ENCODE data around the genes PAGE4, CLCN5, NUDT10, XAGE2 and XAGE3.

- RRBS = no CpG with 5 or more reads among the region's 17 CpGs
These were observed 15.7 kb upstream of the GPKOW start for GRCh38 chrX:49138746-49140129.

DNA sequence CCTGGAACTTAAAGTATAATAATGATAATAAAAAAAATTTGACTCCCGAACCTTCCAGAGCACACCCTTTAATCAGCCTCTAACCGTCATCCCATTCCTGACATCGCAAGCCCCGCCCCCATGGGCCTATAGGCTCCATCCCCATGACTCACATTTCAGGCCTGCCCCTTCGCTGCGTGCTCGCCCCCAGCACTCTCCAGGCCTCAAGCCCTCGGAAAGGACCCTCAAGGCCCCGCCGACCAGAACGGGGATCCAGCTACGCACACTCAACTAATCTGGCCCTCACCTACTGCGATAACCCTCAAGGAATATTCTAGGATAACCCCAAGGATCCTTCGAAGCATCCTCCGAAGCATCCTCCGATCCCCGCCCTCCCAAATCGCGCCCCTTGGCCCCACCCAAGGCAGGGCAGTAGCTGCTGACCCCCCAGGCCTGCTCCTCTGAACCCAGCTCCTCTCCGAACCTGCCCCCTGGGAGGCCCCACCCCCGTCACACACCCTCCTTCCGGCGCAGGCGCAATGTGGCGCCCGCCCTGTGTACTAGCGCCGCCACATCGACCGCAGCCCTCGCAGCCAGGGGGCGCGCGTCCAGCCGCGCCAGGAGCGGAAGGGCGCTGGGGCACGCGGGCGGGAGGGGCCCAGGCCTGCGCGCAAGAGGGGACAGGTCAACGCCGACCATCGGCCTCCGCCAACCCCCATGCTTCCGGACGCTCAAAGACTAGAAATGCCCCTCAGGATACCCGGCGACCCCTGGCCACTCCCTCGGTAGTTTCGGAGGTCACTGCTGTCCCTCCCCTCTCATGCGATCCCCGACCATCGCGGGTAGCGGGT, 6.5 kb upstream of the MAGIX start:
- RRBS = 22% methylated on average over 16 of the region's 58 CpGs

- RRBS = no CpG with 5 or more reads among the region's 14 CpGs
These were observed 3.1 kb downstream of the PLP2 start for GRCh38 chrX:49174523-49175534.

GRCh38 chrX:49248170-49248605, 12.9 kb downstream of the CCDC22 start:
- RRBS = no CpG with 5 or more reads among the region's 17 CpGs

DNA sequence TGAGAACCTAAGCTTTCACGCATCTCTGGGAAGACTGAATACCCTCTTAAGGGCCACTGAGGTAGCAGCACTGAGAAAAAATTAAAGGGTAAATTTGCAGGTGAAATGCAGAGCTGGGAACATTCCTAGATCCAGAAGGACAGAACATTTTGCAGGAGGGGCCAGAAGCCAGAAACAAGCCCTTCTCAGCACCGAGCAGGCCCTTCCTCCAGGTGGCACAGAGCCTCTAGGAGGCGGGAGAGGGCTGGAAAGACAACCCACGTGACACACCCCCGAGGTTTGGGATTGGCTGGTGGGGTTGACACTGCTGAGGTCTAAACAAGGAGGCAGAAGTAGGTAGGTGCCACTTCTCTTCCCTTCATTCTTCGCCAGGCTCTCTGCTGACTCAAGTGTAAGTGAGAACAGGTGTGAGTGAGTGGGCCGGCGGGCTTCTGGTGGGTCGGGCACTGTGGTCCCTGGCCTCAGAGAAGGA, at the start of gene PAGE4:
Gene PAGE4 (plus strand): TSS at position 343 of the 472 bp plus-strand sequence.
- RRBS = no CpG with 5 or more reads among the region's 9 CpGs

- RRBS = 38% methylated on average over 30 of the region's 53 CpGs
These were observed at the start of gene CLCN5 for GRCh38 chrX:49922228-49922851. Gene CLCN5 (plus strand): TSS chrX:49922596.

DNA sequence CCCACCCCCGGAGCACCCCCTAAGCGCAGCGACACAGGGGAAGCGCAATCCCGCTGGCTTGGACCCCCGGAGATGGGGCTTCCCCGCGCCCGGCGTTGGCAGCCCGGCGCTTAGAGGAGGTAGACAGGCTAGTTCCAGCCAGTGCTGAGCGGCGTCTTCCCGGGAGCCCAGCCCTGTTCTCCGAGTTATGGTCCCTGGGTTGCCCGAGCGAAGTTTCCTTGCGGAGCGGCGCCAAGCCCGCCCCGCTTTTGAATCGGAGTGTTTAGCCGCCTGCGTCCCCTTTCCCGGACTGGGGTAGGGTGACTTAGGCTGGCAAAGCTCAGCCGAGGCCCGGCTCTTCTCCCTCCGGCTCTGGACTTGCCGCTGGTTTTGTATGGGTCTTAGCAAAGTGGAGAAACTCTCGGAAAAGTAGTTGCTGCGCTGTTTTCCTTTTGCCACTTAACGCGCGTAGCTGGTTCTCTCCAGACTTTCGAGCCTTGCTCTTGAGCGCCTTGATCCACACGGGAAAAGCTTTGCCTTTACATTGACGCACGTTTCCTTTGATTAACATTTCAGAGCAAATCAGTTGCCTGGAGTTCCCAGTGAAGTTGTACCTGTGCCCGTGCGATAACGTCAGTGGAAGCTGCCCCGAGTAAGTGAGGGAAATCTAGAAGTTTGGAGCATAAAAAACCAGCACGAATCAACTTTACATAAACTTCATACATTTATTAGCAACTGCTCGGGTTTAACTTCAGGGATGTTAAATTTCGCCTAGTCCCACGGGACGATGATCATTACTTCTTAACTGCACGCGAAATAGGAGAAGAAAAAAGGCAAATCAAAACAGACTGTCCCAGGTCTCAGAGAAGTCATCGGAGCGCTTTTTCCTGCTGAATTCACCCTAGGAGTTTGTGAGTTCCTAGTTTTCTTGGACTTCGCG, 715 bp downstream of the CLCN5 start:
- RRBS = 26% methylated on average over 18 of the region's 56 CpGs

GRCh38 chrX:50117577-50117990, 83.2 kb downstream of the AKAP4 start:
- RRBS = no CpG with 5 or more reads among the region's 2 CpGs

DNA sequence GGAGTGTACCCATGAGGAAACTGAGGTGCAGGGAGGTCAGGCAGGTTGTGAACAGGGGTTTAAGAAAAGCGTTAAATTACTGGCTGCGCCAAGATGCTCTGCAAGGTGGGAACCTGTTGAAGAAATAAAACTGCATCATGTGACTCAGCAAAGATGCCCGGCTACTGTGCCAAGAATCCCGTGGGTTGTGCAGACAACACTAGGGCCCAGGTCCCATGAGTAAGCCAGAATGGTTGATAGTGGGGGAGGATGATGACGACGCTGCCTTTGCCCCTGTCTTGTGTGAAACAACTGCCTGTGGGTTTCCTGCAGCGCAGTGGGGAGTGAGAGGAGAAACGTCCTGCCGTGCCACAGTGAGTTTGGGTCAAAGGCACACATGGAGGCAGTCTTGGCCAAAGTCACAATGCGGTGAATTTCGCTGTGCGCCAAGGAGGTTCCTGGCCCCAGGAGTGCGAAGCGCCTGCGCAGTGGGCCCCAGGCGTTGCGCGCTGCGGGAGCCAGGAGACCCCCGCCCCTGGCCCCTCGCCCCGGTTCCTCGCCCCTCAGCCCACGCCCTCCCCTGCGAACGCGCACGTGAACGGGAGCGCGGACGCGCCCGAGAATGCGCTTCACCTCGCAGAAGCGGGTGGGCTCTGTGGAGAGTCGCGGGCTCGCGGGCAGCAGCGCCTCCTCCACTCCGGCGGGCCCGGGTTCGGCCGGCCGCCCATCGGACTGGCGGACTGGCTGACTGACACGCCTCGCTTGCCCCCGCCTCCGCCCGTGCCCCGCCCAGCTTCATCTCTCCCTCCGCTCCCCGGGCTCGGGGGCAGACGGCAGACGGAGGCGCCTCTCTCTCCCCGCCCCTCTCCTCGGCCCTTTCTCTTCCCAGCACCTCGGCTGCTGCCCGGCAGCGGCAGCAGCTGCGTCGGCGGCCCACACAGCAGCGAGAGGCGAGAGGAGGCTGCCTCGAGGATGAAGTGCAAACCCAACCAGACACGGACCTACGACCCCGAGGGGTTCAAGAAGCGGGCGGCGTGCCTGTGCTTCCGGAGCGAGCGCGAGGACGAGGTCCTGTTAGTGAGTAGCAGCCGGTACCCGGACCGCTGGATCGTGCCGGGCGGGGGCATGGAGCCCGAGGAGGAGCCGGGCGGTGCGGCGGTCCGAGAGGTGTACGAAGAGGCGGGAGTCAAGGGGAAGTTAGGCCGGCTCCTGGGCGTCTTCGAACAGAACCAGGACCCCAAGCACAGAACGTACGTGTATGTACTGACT, at the start of gene NUDT10:
Gene NUDT10 (plus strand): TSS at position 808 of the 1,248 bp plus-strand sequence.
- RRBS = 9% methylated on average over 5 of the region's 103 CpGs

DNA sequence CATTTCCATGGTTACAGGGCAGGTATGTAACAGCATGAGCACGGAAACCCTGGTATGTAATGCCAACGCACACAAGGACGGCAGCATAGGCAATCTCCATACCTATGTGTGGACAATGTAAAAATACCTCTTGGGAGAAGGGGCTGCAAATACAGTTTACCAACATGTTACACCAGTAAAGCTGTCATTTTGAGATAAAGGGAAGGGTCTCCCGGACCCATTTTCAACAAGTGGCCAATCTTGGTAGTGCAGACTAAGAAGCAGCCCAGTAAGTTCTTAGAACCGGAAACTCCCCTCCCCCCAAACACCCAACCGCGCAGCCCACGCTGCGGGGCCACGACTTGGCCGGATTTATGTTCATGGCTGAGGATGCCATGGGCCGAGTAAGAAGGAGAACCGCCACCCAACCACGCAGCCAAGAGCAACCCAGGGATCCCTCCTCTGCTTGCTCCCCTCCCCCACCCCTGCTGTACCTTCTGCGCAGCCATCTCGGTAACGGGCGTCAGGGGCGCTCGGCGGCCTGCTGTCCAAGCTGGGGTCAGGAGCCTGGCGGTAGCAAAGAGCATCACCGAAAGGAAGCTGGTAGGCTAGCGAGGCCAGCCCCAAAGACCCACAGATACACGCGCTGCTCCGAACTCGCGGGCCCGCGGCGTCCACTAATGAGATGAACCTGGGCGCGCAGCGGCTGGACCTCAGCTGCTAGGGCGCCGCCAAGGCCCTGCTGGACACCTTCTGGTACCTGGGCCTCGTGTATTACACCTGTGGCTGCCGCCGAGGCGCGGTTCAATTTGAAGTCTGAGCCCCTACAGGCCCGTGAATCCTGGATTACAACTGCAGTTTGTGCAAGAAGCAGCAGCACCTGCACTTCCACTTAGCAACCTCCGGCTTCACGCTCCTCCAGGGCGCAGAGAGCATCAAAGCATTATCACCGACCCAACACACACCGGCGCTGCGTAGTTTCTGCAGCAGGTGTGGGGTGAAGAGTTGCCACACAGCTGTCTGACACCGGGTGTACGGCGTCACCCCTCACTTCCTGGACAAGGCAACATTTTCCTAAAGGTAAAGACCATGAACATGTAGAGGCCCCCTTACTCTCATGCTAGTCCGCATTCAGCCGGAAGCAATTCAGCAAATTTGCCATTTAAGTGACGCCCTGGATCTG, 10.7 kb upstream of the EZHIP start:
- RRBS = 34% methylated on average over 18 of the region's 56 CpGs

DNA sequence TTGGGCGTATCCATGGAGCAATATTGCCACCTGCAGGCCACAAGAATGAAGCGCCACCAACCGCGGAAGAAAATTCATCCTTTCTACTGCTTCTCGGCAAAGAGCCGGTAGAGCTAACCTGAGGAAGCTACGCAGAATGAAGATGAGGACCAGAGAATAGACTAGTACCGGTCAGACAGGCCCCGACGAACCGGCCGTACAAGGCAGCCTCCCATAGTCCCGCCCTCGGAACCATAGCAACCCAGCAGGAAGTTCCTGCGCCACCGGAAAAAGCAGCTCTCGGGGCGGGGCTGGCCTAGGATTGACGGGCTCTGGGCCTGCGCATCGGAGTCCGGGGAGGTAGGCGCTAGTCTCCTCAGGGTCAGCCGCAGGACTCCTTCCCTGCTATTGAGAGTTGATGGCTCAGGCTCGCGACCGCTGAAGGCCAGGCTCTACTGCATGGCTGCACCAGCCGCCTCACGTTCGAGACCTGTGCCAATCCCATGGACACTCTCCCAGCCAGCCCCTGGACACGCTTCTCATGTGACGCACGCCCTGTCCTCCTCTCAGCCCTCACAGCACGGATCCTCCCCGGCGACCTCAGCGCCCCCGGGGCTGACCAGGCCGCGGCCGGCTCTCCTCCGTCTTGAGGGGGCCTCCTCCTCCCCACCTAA, 77.1 kb downstream of the MAGED4 start:
- RRBS = 5% methylated on average over 9 of the region's 42 CpGs

DNA sequence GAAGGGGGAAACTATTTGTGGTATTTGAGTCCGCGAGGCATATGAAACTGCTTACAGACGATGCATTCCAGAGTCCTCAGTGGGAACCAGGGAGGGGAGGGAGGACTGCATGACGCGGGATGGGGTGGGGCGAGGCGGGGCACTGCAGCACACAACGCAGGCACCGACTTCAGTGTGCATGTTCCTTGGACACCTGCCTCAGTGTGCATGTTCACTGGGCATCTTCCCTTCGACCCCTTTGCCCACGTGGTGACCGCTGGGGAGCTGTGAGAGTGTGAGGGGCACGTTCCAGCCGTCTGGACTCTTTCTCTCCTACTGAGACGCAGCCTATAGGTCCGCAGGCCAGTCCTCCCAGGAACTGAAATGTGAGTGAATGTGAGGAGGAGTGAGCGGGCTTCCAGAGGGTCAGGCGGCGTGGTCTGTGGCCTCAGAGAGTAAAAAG, at the start of gene XAGE2:
Gene XAGE2 (plus strand): TSS at position 172 of the 442 bp plus-strand sequence.
- RRBS = no CpG with 5 or more reads among the region's 19 CpGs

DNA sequence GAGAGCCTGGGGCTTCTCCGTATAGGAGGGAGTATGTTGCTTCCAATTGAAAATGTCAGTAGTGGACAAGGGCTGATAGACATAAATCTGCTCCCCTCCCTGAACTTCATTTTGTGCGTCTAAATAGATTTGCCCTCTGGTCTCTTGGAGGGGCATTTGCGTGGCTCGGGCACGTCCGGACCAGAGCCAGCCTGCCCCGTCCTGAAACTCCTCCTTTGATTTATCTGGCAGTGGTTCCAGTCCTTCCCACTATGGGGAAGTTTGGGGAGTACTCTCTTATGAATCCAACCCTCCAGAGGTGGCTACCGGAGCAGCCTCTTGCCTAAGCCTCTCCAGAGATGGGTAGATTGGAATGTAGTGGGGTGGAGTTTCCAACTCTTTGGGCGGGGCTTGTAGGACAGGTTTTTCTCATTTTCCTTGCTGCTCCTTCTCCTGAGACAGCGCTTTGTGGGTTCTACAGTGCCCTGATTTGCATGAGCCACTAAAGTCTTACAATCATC, 60.0 kb upstream of the XAGE1B start:
- RRBS = 33% methylated on average over 1 of the region's 10 CpGs

- RRBS = no CpG with 5 or more reads among the region's 9 CpGs
These were observed at the start of gene XAGE3 for GRCh38 chrX:52867971-52868180. Gene XAGE3 (minus strand): TSS chrX:52868083.

GRCh38 chrX:52979261-52980207, 21.2 kb upstream of the FAM156A start:
- RRBS = no CpG with 5 or more reads among the region's 10 CpGs

- RRBS = no CpG with 5 or more reads among the region's 55 CpGs
These were observed 5.7 kb upstream of the KANTR start for GRCh38 chrX:53087937-53088964.

GRCh38 chrX:53188836-53189983, 35.8 kb downstream of the KDM5C start:
- RRBS = no CpG with 5 or more reads among the region's 5 CpGs

GRCh38 chrX:53248576-53249443, 23.8 kb upstream of the KDM5C start:
- RRBS = 93% methylated on average over 2 of the region's 11 CpGs

DNA sequence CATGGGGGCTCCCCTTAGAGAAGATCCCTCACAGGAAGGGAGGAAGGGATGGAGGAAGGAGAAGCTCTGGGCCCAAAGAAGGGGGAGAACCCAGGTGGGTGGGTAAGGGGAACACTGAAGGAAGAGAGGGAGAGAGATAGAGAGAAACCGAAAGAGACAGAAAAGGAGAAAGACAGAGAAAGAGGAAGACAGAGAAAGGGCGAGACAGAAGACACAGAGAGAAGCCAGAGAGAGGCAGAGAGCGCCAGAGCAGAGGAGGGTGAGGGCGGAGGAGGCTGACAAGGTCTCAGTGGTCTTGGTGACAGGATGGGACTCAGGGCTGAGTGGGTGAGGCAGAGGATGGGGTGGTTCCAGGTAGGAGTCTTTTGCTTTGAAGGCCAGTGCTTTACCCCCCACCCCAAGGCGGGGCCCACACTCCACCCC, 40.9 kb downstream of the IQSEC2 start:
- RRBS = no CpG with 5 or more reads among the region's 5 CpGs

DNA sequence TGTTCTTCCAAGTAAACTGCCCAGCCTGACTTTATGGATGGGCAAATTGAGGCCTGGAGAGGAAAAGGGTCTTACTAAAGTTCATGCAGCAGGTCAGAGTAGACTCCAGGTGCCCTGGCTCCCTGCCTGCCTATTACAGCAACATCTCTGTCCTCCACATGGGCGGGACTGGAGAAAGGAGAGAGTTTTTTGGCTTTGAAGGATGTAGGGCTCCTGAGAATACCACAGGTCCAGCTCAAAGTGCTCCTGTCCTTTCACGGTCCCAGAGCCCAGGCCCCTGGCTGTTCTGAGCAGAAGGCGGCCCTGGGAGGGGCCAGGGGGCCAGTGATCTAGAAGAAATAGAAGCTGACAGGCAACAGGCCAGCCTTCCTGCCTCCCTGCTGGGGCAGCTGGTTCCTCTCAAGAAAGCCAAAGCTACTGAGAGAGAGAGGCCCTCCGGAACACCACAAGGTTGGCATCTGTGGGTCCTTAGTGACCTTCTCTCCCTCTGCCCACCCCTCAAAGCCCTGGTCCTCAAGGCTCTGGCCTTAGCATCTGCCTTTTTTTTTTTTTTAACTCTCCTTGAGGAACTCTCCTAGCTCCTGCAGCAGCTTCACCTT, 38.8 kb downstream of the IQSEC2 start:
- RRBS = no CpG with 5 or more reads among the region's 4 CpGs